B cell (primary cell): ENCODE results near the genes CYBA and SNAI3.

- PRO-cap: no peak
- CAGE, long polyA plus RNA: no peak
Measured at GRCh38 chr16:87897479-87898132, 28.3 kb upstream of the SLC7A5 start.

- PRO-cap: bidirectional peak, plus-strand start at chr16:87956497, minus-strand start at chr16:87956242
- CAGE, long polyA plus RNA: no peak
Measured at GRCh38 chr16:87956147-87956779, 5.0 kb downstream of the BANP start.

- PRO-cap: no peak
- CAGE, long polyA plus RNA: no peak
Measured at GRCh38 chr16:87966453-87966897, 15.2 kb downstream of the BANP start.

DNA sequence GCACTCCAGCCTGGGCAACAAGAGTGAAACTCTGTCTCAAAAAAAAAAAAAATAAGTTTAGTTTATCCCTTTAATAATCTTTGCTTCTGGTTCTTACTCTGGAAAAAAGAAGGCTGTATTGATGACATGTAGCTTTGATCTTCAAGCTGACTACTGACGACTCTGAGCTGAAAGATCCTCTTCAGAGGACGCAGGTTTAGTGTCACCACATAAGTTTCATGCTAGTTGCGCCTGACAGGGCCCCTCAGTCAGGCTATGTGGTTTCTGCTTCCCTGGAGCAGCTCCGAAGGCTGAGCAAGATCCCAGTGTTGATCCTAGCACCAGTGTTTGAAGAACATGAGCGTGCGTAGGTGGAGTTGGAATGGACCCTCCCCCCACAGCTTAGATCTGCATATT, 17.2 kb downstream of the BANP start:
- PRO-cap: no peak
- CAGE, long polyA plus RNA: no peak

DNA sequence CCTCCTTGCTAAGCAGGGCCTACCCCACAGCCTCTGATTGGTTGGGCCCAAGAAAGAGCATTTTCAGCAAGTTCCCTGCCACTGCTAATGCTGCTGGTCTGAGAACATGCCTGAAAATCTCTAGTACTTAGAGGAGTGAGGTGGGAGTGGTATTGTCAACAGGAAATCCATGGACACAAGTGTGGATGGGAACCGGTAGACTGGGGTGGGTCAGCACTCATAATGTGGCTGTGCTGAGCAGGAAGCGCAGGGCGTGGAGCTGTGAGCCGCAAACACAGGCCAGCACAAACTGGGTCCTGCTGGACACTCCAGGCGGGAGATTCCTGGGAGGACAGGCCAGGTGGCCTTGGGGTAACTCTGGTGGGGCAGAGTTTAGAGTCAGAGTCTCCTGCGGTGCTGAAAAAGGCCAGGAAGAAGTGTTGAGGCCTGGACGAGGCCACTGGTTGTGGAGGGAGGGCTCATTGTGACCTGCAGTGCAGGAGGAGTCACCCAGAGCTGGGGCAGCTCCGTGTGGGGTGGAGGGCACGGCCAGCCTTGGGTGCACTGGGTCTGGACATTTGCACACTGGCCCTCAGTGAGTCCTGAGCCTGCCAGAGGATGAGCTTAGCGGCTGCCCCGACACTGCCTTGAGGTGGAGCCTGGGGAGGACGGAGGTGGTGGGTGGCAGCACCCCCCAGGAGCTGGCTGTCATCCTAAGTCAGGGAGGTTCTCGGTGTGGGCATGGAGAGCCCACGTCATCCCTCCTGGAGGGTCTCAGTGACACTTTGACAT, 62.7 kb downstream of the BANP start:
- PRO-cap: no peak
- CAGE, long polyA plus RNA: no peak

- PRO-cap: no peak
- CAGE, long polyA plus RNA: no peak
Measured at GRCh38 chr16:88268054-88268479, 114.7 kb upstream of the ZNF469 start.

GRCh38 chr16:88453576-88453901, 459 bp downstream of the ZFPM1 start:
- PRO-cap: no peak
- CAGE, long polyA plus RNA: no peak

DNA sequence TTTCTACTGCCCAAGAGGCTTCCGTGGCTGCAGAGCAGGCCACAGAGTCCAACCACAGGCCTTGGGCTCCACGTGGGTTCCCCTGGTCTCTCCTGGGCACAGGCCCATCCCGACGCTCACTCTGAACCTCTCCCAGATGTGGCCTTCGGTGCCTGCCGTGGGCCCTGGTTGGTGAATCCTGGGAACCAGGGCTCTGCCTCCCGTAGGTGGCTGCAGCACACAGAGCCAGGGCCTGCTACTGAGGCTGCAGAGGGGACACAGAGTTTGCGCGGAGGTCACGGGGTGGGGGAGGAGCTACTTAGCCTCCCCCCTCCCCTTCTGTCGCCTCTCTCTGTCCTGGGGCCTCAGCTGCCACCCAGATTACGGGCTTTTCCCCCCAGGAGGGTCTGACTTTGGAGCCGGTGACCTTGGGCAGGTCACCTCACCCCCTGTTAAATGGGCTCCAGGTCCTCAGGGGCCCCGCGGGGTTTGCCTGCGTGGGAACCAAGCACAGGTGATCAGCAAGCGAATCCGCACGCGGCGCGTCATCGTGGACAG, 55.4 kb downstream of the ZFPM1 start:
- PRO-cap: no peak
- CAGE, long polyA plus RNA: no peak

- PRO-cap: no peak
- CAGE, long polyA plus RNA: no peak
Measured at GRCh38 chr16:88536722-88537270, 33.4 kb upstream of the ZC3H18 start.

GRCh38 chr16:88619689-88620577, 18.4 kb upstream of the IL17C start:
- PRO-cap: no peak
- CAGE, long polyA plus RNA: no peak

GRCh38 chr16:88643253-88643861, 5.0 kb downstream of the IL17C start:
- PRO-cap: no peak
- CAGE, long polyA plus RNA: no peak

- PRO-cap: bidirectional peak, plus-strand start at chr16:88651189, minus-strand start at chr16:88651053; bidirectional peak, plus-strand start at chr16:88651688, minus-strand start at chr16:88651464
- CAGE, long polyA plus RNA: start-site peak on the minus strand at chr16:88651030-88651056, 4,300 and 4,900 reads in 2 replicates
Measured at GRCh38 chr16:88650771-88651942, at the start of gene CYBA. TSS of gene CYBA (minus strand) at chr16:88651053.

- PRO-cap: no peak
- CAGE, long polyA plus RNA: no peak
Measured at GRCh38 chr16:88673593-88674520, 11.0 kb upstream of the MVD start.

DNA sequence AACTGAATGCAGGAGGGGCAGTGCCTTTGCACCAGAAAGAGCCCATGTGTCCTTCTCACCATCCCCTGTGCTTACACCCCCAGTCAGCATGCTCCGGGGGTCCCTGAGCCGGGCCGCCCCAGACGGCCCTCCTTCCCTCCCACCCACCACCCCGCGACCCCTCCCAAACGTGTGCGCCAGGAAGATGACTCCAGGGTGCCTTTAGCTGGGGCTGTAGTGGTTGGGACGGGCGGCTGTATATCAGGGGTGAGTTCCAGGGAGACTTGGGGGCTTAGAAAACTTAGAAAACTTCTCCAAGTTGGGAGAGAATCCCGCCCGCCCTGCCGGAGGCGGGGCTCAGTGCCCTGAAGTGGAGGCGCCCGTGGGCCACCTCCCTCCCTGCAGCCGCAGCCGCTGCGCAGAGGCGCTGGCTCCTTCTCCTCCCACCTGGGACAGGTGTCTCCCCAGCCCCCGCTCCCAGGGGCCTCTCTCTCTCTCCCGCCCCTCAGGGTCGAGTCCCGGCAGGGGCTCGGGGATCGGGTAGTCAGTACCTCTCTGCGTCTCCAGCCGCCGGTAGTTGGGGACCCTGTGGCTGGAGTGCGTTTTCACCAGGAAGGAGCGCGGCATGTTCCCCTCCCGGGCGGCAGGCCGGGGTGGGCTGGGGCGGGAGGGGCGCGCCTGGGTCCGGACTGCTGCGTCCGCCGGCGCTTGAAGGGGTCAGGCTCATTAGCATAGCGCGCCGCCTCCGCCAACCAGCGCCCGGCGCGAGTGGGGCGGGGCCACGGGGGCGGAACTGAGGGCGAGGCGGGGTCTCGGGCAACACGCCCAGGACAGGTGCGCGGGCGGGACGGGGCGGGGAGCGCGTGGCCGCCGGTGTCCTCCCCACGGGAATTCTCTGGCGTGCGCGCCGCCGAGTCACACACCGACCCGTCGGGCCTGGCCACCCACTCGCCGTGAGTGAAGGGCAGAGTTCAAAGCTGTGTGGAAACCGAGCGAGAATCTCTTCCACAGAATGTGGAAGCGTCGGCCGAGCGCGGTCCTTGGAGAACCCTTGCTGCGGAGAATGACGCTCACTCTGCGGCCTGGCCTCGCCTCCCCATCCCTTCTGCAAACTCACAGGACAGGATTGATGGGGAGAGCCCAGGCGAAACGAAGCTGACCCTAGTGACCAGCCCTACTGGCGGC, at the start of gene SNAI3:
Gene SNAI3, minus strand, starts transcription at position 707 of the 1,164 bp plus-strand sequence.
- PRO-cap: no peak
- CAGE, long polyA plus RNA: no peak

DNA sequence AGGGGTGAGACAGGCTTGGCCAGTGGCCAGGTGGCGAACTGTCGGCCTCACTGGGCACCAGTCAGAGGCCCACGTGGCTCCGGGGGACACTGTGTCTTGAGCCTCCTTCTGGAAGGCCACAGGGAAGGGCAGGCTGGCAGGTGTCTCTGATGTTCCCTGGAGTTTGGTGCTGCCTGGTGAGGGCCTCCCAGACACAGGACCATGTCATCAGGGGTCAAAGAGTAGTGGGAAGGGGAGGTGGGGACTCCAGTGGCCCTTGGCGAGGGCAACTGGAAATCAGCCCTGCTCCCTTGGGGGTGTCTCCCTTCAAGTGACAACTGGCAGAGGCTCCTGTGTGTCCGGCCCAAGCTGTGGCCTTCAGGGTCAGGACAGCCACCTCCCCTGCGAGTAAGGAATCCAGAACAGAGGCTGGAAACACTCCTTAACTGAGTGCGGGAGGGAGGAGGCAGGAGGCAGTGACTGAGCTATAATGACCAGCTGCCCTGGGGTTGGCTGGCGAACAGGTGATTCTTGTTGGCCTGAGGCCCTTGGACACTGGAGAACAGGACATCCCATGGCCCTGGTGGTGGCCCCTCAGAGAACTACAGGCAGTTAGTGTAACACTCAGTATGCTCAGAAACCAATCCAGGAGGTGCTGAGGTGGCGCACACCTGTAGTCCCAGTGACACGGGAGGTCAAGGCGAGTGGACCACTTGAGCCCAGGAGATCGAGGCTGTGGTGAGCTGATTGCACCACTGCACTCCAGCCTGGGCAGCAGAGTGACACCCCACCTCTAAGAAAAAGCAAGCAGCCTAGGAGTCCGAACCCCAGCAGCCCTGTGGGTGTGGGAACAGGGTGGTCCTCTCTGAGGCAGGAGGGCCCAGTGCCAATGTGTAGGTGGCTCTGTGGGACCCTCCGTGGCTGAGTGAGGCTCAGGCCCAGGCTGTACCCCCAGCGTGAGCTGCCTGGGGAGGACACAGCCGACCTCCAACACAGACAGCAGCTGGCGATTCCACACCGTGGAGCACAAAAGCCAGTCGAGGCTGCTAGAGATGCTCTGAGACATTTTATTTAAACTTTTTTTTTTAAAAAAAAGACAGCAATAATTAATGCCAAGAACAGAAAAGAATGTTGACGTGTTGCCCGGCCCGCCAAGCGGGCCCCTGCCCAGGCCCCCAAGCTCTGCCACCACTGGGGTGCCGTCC, 9.6 kb upstream of the SNAI3 start:
- PRO-cap: no peak
- CAGE, long polyA plus RNA: no peak

GRCh38 chr16:88716480-88717563, 10.5 kb downstream of the CTU2 start:
- PRO-cap: no peak
- CAGE, long polyA plus RNA: no peak

DNA sequence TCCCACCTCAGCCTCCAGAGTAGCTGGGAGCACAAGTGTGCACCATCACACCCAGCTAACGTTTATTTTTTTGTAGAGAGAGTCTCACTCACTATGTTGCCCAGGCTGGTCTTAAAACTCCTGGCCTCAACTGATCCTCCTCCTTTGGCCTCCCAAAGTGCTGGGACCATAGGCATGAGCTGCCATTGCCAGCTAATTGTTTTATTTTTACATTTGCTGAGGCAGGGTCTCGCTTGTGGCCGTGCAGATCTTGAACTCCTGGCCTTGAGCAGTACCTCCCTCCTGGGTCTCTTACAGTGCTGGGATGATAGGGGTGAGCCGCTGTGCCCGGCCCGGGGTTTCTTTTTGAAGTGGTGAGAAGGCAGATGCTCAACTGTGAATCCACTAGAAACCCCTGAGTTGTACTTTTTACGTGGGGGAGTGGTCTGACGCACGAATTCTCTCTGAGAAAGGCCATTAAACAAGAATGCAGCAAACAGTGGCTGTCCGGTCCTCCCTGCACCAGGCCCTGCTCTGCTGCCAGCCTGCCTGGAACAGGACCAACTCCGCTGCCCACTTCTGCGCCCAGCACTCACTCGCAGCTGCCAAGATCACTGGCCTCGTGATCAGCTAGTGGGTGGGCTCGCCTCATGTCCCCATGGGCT, 12.6 kb downstream of the CTU2 start:
- PRO-cap: no peak
- CAGE, long polyA plus RNA: no peak

DNA sequence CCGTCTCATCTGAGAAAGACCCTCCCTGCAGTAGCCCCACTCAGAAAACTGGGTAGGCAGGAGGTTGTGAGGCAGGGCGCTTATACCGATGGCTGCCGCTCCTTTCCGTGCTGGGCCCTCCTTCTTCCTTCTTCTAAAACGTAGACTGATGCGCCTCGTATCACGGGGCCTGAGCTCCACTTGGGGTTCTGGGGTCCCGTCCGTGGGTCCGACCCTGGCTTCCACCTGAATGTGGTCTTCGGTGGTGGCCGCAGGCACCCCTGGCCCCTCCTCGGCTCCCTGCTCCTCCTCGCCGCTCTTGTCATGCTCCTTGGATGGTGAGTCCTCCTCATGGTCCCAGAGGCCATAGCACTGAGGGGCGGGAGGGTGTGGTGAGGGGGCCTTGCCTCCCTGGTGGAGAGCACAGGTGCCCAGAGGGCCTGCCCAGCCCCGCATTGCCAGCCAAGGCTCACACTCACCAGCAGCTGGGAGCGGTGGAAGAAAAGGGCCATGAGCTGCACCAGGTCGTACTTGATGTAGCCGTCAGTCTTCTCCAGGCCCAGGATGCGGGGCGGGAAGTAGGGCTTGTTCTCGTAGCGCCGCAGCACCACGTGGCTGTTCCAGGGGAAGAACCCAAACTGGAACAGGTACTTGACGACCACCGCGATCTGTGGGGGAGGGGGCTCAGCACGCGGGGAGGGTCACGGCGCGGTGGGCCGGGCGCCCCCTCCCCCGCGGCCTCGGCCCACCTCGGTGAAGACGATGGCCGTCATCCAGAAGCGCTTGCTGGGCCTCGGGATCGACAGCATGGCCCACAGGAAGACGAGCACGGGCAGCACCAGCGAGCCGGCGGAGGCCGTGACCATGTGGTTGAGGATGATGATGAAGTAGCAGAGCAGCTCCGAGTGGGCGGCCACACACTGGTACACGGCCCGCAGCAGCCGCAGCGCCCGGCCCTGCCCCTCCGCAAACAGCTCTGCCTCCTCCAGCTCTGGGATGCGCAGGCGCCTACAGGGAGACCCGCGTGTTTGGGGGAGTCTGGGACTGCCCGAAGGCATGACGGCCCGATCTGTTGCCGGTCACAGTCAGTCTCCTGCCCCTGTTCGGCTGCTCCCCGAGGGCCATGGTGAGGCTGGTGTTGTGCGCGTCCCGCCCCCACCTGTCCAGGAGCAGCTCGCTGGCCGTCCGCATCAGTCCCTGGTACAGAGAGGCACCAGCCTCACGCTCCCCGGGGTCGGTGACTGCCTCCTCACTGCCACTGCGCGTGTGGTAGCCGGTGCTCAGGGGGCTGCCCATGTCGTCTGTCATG, 15.2 kb downstream of the CTU2 start:
- PRO-cap: no peak
- CAGE, long polyA plus RNA: no peak

- PRO-cap: no peak
- CAGE, long polyA plus RNA: no peak
Measured at GRCh38 chr16:88724745-88725231, 18.5 kb downstream of the CTU2 start.

GRCh38 chr16:88746320-88746948, 38.6 kb downstream of the PIEZO1 start:
- PRO-cap: no peak
- CAGE, long polyA plus RNA: no peak